A375 (cell line): ENCODE data around the gene EPYC.

DNA sequence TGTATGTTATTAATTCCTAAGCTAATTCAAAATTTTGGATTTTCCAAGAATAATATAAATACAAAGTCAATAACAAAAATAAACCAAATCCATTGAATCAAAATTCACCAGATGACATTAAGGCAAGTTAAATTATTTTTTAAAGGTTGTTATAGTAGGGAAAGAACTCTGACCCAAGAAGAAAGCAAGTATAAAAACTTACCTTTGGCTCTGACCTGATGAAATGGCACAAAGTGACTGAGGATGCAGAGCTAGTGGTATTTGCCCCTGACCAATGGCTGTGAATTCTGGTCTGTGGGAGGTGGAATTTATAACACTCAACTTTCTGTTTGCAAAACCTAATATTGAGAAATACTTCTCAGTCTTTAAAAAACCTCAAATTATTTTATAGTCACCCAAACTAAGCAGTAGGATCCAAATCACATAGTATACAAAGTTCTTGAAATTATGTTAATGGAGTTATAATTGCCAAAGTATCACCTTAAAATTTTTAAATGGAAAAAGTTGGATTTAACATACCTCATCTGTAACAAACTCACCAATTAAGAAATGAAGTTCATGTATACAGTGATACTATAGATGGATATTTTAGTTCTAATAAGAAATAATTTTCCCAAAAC is at the start of gene EPYC:
Gene EPYC (minus strand): TSS at position 228 of the 620 bp plus-strand sequence.
- RAMPAGE, long total RNA, result no peak

- RAMPAGE, long total RNA, result no peak
Observed at GRCh38 chr12:91183560-91183853, 890 bp upstream of the DCN start.

DNA sequence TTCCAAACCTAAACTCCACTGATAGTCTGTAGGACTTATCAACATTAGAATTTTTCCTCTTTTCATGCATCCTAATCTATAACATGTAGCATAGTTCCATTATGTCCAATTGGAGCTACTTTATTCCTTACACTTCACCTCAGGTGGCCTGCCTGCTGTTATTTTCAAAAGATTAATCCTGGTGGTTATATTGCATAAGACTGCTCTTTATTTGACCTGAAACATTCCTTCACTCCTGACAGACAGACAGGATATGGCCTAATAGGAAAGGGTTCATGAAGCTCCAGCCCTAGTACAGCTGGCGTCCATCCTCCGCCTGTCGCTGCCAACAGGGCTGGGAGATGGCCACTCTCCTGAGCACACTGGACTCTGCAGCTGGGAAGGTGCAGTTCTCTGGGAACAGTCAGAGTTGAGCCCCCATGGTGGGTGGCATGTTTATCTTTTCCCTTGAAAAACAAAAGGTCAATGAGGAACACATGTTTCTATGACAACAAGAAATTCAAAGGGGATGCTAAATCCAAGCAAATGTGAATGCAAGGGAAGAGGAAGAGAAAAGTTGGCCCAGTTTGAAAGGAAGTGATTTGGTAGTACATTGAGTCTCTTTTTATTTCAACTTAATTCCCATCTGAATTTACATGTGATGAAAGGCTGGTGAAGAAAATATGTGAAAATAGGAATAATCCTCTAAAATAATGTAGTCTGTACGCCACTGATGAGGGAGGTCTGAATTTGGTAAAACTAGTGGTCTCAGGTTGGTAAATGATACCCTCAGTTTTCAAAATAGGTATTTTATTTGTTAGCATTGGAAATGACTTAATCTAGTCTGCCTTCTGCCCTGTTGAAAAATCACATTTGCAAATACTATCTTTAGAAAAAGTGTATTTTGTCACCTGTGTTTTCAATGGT is 89.9 kb upstream of the DCN start:
- RAMPAGE, long total RNA, result no peak

GRCh38 chr12:91663286-91663737 is 480.7 kb upstream of the DCN start:
- RAMPAGE, long total RNA, result no peak

DNA sequence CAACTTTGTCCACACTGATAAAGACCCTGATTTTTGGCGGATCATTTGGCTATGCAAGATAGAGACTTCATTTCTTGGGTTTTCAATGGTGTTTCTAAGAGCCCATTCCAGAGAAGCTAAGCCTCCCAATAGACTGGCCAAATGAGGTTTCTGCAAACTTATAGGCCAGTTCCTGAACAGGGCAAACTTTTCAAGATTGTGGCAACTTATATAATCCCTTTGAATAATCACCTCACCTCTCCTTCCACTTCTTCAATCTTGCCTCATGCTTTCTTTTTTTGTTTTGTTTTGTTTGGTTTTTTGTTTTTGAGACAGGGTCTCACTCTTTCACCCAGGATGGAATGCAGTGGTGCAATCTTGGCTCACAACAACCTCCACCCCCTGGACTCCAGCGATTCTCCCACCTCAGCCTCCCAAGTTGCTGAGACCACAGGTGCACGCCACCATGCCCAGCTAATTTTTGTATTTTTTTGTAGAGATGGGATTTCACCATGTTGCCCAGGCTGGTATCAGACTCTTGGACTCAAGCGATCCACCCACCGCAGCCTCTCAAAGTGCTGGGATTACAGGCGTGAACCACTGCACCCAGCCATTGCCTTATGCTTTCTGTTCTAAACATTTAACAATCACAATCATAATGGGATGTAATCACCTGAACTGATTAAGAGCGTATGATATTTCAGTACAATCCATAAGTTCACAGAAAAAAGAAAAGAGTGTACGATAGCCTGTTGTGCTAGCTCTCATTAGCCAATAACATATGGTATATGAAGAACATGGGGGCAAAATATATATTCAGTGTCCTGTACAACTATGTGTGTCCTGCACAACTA is 54.4 kb downstream of the BTG1 start:
- RAMPAGE, long total RNA, result no peak

GRCh38 chr12:92108499-92109464 is 36.9 kb downstream of the BTG1 start:
- RAMPAGE, long total RNA, result no peak

DNA sequence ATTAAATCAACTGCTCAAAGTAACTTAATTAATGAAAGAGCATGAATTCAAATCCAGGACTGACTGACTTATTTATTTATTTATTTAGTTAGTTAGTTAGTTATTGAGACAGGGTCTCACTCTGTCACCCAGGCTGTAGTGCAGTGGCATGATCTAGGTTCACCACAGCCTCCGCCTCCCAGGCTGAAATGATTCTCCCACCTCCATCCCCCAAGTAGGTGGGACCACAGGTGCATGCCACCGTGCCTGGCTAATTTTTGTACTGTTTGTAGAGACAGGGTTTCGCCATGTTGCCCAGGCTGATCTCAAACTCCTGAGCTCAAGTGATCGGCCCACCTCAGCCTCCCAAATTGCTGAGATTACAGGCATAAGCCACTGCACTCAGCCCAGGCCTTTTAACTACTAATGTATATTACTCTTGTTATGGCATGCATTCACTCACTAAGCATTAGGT is 36.0 kb downstream of the BTG1 start:
- RAMPAGE, long total RNA, result no peak

DNA sequence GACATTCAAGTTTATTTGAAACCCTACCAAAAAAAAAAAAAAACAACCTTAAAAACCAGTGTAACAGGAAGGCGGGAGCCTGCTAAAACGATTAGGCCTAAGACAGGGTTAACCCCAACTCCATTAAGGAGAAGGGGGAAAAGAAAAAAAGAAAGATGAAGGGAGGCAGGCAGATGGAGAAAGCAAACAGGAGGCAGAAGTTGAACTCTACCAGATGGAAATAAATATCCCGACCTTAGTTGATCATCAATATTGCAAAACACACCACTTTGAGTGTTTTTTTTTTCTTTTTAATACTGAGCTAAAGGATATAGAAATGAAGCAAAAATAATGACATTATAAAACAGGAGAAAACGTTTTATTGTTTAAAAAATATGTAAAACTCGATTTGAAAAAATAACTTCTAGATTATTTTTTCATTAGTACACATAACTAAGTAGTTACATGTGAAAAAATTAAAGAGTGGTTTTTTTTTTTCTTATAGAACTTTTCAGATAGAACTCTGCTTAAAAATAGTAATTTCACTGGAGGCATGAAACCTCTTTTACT is 1.4 kb upstream of the BTG1 start:
- RAMPAGE, long total RNA, result no peak

DNA sequence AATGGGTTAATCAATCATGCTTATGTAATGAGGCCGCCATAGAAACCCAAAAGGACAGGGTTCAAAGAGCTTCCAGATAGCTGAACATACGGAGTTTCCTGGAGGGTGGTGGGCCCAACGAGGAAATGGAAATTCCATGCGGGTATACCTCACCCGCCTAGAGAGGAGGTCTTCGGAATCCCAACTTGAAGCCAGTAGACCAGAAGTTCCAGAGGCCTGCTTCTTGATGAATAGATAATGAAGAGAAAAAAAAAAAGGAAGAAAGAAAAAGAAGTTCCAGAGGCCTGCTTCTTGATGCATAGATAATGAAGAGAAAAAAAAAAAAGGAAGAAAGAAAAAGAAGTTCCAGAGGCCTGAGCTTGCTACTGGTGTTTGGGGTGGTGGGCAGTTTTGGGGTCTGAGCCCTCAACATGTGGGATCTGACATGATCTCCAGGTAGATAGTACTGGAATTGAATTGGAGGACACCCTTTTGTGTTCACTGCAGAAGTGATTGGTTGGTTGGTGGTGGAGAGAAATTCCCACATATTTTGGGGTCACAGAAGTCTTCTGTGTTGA is 11.3 kb upstream of the BTG1 start:
- RAMPAGE, long total RNA, result no peak

GRCh38 chr12:92292078-92292390 is 146.4 kb upstream of the BTG1 start:
- RAMPAGE, long total RNA, result no peak

GRCh38 chr12:92378943-92379424 is 233.3 kb upstream of the BTG1 start:
- RAMPAGE, long total RNA, result no peak

DNA sequence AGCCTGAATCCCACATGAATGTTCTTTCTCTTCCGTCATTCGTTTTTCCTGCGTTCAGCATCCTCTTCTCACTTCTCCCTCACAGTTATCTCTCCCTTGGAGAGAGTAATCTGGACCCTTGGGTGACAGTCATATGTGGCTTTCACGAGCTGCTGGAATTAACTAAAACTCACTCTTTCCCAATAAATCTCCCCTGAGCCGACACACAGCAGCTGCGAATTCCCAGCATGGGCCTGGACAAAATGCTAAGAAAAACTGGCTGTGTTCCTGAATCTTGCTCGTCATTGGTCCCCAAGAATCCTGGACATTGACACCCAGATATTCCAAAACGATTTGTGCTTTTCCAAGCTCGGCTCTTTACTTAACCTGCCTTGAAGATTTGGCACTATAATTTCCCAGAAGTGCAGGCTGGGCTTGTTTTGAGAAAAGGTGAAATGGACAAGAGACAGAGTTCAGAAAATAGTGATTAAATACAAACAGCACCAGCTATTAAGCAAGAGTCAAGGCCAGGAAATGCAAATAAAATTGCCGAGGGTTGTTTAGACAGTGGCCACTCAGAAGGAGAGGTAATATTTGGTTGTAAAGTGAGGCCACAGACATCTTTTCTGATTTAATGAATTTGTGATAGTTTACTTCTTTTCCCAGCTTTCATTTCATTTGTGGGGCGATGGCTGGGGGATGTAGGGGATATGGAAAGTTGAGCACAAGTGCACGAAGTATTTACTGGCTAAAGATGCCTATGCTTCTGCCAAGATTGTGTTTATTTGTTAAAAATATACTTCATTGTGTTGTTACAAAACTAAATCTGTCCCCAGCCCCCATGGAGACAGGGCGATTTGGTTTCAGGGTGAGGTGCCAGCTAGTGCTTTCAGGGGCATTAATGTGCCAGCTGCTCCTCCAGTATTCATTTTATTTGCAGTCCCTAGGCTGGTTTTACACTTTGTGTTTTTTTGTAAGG is 199.2 kb upstream of the PLEKHG7 start:
- RAMPAGE, long total RNA, result no peak

DNA sequence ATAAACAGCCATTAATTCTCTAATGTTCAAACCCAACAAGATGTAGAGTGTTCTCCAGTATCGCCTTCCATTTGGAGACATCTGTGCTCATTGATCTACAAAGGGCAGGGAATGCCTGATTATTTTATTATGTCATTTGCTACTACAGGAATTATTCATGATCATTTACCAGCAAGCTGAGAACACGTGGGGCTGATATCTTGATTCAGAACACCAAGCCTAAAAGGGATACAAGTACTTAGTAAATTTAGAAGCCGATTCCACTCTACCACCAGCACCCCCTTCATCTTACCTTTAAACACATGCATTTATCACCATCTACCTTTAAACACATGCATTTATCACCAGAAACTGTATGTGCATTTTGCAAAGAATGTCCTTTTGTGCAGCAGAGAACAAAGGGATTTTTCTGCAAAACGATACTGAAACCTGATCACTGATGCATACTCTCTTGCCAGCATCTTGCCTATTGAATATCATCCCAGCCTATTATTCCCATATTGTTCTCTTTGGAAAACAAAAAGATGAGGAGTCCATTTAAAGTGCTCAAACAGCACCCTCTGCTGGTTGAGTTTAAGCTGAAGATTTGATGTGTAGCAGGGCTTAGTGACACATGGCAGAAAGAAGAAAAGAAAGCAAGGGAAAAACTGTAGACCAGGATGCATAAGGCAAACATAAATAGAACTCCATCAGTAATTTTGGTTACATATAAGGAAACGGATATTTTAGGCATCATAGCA is 132.6 kb upstream of the PLEKHG7 start:
- RAMPAGE, long total RNA, result no peak

GRCh38 chr12:92593513-92594818 is 108.8 kb upstream of the PLEKHG7 start:
- RAMPAGE, long total RNA, result no peak

GRCh38 chr12:92820410-92820788 is 108.7 kb downstream of the EEA1 start:
- RAMPAGE, long total RNA, result no peak

DNA sequence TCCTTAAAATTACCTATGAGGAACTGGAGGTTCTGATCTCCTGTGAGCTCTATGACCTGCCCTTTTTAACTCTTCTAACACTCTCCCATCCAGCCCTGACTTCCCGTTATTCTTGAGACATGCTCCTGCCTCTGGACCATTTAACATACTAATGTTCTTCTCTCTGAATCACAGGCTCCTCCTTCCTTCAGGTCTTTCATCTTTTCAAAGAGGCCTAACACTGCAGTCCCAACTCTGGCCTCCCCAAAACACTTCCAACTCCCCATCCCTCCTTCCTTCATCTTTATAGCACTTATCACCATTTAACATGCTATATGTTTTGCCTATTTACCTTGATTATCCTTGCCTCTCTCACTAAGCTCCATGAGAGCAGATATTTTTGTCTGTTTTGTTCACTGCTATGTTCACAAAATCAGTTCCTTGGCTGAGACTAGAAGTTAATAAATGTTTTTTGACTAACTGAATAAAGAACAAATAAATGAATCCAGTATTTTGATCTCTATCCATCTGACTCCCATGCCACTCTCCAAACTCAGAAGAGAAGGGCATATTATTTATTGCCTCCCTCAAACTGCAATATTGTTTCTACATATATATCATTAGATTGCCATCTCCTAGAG is 104.5 kb downstream of the EEA1 start:
- RAMPAGE, long total RNA, result no peak

- RAMPAGE, long total RNA, result no peak
Observed at GRCh38 chr12:92926964-92927651, 2.0 kb downstream of the EEA1 start.

- RAMPAGE, long total RNA, result no peak
Observed at GRCh38 chr12:92927831-92928399, 1.2 kb downstream of the EEA1 start.

- RAMPAGE, long total RNA, result no peak
Observed at GRCh38 chr12:92973401-92974094, 44.5 kb upstream of the EEA1 start.

GRCh38 chr12:93005702-93006330 is 76.7 kb upstream of the EEA1 start:
- RAMPAGE, long total RNA, result no peak